H7 (cell line): ENCODE data around the genes CDC42BPB, EXOC3L4 and CKB.

GRCh38 chr14:102727448-102728016 lies 49.7 kb upstream of the TRAF3 start:
- RAMPAGE, long total RNA: no peak

DNA sequence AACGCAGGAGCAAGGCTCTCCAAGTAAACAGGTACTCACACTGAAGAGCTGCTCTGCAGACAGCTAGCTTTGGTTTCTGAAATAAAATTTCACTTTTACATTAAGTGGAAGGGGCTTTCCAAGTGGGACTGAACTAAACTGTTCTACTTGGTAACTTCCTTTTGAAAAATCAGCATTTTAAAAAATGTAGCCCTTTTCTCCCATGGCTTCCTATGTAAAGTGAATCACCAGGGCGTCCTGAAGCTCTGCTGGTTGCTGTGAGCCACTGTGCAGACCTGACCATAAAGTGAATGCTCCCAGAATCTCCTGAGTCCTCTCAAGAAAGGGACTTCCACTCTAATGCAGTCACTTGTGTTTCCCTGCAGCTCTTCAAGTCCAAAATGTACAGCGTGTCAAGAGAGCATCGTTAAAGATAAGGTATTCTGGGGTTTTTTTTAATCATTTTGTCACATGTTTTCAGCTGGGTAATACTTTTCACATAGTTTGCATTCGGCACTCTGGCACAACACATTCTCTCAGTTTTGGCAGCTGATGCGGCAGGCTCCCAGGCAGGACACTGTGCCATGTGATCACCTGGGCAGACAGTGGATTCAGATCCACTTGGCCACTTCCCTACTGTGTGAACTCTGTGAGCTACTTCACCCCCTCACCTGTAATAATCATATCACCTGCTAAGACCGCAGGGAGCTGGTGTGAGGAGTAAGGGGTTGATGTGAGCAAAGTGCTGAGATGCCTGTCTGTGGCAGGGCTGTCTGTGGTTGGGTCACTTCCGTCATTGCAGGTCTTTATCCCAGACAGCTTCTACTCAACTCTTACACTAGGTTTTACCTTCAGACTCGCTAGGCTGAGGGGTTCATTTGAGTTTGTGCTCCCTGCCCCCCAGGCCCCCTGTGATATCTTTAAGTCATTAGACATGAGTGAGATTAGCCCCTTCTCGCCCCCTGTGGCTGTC lies 50.6 kb upstream of the AMN start:
- RAMPAGE, long total RNA: no peak

- RAMPAGE, long total RNA: no peak
Measured at GRCh38 chr14:102939756-102940580, 17.5 kb downstream of the AMN start.

- RAMPAGE, long total RNA: no peak
Measured at GRCh38 chr14:102966242-102966457, 43.7 kb downstream of the AMN start.

- RAMPAGE, long total RNA: no peak
Measured at GRCh38 chr14:103056891-103058066, at the start of gene CDC42BPB. TSS of gene CDC42BPB (minus strand) at chr14:103057549.

DNA sequence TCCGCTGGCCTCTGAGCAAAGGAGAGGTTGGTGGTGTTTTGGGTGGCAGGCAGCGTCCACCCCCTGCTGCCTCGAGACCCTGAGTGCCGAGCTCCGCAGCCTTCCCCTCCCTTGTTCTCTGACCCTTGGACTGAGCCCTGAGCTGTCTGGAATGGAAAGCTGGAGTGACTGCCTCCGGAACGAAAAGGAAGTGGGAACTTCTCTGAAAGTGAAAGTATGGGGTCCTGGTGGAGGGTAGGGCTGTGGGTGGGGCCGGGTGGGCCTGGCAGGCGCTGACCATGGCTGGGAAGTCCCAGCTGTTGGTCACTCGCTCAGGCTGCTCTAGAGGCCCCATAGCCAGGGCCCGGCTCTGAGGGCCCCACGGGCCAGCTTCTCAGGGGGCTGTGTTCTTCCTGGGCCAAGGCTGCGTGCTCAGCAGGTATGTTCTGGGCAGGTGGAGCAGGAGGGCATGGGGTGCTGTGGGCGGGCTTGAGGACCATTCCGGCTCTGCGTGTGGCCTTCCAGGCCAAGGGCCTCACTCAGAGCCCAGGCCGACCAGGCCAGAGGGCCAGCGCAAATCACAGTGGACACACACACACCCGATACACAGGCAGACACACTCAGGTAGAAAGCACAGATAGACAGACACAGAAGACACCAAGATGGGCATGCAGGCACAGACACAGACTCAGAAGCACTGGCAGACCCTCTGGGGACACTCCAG lies at the start of gene EXOC3L4:
Gene EXOC3L4, plus strand, starts transcription at position 303 of the 703 bp plus-strand sequence.
- RAMPAGE, long total RNA: no peak

- RAMPAGE, long total RNA: no peak
Measured at GRCh38 chr14:103136529-103137565, 13.6 kb downstream of the TNFAIP2 start.

DNA sequence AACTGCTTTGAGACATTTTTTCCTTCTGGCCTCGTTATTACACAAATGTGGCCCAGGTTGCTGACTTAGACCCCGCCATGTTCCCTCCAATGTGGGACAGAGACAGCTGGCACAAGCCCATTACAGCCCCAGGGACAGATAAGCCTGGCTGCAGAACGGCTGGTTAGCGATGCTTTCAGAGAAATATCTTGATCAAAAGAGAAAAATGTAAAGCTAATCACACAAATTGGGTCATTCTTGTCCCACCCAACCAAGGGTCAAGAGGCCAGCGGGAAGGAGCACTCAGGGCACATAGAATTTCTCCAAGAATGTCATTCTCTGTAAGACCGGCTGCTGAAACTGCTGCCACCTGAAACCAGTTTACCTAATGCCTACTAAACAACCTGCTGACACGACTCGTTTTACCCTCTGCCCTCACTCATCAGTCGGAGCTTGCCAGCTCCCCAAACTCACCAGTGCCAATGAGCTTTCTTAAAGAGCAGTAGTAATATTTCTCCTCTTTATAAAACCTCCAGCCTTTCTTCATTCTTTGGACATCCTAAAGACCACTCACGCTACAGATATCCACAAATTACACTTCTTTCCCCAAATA lies 63.1 kb downstream of the TNFAIP2 start:
- RAMPAGE, long total RNA: no peak

DNA sequence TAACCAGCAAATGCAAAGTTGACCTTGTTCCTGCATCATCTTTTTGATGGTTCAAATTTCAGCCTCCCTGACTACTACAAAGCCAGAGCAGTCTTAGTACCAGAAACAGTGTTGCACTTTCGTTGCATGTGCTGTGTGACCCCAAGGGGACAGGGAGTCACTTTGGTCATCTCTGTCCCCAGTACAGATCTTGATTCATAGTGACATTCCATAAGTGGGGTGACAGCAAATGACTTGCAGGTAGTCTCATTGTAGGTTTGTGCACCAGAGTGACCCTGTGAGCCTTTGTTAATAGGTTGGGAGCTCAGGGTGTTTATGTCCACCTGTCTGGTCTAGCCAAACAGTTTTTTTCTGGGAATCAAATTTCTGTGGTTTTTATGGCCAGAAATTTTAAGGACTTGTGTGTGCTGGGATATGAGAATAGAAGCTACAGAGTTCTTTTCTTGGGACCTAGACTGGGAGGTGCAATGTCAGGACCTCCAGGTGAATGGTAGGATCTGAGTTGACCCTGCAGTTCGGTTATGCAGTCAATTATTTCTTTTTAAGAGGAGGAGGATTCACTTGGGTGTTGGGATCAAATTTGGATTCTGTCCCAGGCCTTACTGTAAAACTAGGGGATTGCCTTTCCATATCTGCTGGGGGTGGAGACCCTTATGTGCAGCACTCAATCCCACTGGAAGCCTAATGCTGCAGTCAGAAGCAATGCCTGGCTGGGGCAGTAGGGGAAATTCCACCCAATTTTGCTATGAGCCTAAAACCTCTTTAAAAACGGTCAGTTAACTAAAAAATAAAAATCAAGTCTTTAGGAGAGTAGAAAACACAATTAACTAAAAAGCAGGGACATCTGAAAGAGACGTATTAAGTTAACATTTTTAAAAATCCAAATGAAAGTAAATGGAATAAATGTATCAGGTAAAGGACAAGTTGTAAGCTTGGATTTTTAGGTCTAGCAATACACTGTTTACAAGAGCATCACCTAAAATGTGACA lies 10.2 kb downstream of the EIF5 start:
- RAMPAGE, long total RNA: no peak

- RAMPAGE, long total RNA: no peak
Measured at GRCh38 chr14:103395596-103396229, 10.5 kb downstream of the MARK3 start.

GRCh38 chr14:103409790-103410447 lies 24.7 kb downstream of the MARK3 start:
- RAMPAGE, long total RNA: no peak

GRCh38 chr14:103462881-103463637 lies 59.6 kb downstream of the CKB start:
- RAMPAGE, long total RNA: no peak

DNA sequence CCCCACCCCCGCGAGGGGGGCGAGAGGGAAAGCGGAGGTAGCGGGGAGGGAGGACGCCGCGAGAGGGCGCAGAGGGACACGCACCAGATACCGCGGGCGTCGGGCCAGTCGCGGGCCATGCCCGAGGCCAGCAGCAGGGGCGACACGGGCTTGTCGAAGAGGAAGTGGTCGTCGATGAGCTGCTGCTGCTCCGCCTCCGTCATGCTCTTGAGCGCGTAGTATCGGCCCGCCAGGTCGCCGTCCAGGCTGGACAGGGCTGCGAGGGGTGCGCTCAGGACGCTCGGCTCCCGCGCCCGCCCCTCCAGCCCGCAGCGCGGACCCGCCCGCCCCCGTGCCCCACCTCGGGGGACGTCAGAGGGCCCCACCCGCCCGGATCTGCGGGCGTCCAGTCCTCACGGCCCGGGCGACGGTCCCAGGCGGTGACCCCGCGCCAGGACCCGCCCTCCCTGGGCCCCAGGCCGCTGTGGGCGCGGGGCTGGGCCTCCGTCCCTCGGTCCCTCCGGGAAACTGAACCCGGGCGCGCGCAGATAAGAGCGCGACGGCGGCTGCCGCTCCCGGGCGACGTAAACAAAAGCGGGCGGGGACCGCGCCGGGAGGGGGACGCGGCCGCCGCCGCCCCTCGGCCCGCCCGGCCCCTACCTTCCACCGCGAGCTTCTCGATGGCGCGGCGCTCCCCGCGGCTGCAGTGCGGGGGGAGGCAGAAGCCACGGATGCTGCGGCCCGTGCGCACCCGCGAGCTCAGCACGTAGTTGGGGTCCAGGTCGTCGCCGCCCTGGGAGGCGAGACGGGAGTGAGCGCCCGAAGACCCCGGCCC lies 1.2 kb downstream of the CKB start:
- RAMPAGE, long total RNA: no peak

DNA sequence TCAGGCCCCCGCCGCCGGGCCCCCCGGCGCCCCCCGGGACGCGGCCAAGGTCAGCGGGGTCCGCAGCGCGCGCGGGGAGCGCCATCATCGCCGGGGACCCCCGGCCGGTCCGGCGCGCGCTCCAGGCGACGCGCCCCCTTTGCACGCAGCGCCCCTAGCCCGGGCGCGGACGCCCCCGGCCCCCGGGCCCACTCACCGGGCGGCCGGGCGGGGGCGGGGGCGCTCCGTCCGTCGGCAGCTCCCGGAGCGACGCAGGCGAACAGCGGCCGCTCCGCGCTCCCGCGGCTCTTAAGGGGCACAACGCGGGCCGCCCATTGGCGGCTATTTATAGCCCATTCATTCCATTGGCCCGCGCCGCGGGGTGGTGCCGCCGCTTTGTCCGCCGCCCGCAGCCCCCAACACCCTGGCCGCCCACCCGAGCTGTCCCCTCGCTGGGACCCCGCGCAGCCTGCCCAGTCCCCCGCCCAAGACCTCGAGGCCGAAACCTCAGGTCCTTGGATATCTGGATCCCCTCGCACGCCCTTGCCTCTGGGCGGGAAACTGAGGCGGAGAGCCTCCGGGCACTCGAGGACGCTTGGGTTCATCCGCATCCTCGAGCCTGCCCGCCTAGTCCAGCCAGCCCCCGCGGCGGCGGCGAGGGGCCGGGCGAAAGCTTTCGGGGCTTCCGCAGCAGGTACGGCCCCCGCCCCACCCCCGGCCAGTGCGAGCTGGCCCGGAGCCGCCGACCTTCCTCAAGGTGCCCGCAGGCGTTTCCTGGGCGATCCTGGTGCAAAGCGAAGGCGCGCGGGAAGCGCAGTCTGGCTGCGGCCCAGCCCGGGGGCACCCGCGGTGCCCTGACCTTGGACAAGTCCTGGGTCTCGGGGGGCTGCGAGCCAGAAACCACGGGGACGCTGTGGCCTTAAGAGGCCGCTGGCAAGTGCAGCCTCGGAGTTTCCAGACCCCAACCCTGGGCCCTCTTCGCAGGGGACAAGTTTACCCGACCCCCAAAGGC lies at the start of gene CKB:
Gene CKB, minus strand, starts transcription at position 261 of the 991 bp plus-strand sequence.
- RAMPAGE, long total RNA: no peak

GRCh38 chr14:103535117-103535639 lies 6.2 kb downstream of the TRMT61A start:
- RAMPAGE, long total RNA: no peak

DNA sequence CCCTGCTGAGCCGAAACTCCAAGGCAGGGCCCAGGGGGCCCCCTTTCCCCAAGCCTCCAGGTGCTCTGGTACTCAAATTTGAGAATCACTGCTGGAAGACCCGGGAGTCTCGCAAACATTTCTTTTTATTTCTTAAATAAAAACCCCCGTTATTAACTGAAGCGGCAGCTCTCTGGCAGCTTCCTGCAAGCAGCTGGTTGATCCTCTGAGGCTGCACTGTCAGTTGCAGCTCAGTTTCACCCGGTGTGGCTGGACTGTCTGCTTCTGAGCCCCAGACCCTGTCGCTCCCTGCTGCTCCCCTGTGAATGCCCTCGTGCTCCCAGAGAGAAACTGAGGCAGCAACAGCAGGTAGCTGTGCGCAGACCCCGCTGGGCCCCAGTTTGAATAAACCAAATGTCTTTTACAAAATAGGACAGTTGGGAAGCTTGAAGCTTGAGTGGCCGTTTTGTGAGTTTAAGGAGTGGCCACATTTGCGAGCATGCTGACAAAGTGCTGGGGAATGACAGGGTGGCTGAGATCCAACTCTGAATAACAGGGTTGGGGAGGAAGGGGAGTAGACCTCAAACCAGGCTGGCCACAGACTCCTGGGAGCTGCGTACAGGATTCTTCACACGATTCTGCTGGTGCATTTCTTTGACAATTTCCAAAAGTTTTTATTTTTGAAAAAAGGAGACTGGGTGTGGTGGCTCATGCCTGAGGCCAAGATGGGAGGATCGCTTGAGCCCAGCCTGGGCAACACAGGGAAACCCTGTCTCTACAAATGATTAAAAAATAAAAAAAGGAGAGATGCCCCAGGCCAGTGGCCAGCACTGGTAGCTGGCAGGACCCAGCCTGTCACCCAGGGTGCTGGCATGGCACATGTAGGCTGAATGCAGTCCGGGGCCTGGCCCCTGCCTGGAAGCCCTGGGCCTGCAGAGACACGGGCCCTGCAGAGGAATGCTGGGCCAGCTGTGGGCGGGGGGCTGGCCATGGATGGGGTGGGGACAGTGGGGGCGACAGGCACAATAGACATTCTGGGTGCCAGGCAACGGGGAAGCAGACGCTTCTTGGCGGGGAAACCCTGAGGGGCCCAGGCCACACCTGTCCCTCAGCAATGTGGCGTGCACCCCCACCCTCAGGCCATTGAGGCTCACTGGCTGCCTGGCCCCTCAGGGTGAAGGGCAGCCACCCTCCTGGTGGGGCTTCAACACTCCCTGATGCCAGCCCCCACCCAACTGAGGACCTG lies 11.6 kb downstream of the TRMT61A start:
- RAMPAGE, long total RNA: no peak

GRCh38 chr14:103550421-103551296 lies 11.8 kb downstream of the BAG5 start:
- RAMPAGE, long total RNA: no peak

- RAMPAGE, long total RNA: no peak
Measured at GRCh38 chr14:103594072-103594764, 31.5 kb downstream of the COA8 start.

DNA sequence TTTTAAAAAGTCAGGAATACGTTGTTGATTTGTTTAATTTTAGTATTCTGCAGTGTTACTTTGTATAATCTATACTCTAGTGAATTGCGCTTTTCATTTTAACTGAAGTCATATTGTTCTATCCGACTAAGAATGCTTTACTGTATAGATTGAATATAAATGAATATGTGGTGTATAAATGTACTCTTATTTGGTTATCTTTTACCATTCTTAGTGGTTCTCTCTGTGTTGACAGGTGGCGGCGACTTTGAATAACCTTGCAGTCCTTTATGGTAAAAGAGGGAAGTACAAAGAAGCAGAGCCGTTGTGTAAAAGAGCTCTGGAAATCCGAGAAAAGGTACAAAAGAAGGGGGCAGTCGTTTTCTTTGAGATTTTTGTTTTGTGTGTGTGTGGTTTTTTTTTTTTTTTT lies 40.9 kb downstream of the KLC1 start:
- RAMPAGE, long total RNA: no peak

- RAMPAGE, long total RNA: no peak
Measured at GRCh38 chr14:103752815-103753431, 37.3 kb downstream of the ZFYVE21 start.